Epithelial cell of prostate (primary cell): ENCODE measurements around a stretch of chr10.

DNA sequence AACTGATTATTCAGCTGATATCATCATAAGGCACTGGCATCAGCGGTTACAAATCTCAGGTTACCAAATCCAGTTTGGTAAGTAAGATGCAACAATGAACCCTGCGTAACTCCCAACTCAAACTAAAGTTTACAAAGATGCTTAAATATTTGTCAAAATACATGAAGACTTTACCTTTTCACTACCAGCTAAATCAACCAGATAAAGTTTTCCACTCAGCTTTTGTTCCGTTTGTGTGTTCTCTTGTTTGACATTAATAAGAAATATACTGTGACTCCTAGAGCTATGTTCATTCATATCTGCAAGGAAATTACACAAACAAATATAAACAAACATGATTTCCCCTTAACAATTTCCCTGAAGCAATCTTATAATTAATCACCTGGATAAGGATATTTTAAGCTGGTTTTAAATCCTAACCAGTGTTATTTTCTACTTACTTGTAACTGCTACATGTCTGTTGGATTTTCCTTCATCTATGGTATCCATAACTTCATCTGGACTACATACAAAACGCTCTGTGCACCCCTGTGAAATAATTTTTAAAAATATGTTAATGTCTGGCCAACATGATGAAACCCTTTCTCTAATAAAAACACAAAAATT, 19.0 kb downstream of the KIF5B start:
- RRBS, result no CpG with 5 or more reads among the region's 4 CpGs

GRCh38 chr10:32056670-32057034, 427 bp upstream of the KIF5B start:
- RRBS, result no CpG with 5 or more reads among the region's 6 CpGs

GRCh38 chr10:32144975-32145487, 88.8 kb upstream of the KIF5B start:
- RRBS, result no CpG with 5 or more reads among the region's 8 CpGs

DNA sequence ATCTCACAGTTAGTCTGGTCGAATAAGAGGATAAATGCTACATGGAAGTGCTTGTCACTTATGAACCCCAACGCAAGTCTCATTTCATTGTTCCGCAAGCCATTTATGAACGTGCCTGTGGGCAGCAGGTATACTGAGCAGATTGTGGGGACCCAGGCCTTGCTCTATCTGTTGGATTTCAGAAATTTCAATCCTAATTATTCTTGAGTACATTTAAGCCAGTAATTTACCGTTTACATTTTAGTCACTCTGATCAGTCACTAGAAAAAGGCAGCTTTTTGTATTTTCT, 80.7 kb downstream of the EPC1 start:
- RRBS, result no CpG with 5 or more reads among the region's 5 CpGs

- RRBS, result no CpG with 5 or more reads among the region's 2 CpGs
Measured at GRCh38 chr10:32317599-32318108, 29.3 kb downstream of the EPC1 start.

- RRBS, result no CpG with 5 or more reads among the region's 7 CpGs
Measured at GRCh38 chr10:32348579-32348849, 1.6 kb upstream of the EPC1 start.

GRCh38 chr10:32367732-32368919, 21.2 kb upstream of the EPC1 start:
- RRBS, result no CpG with 5 or more reads among the region's 12 CpGs

- RRBS, result no CpG with 5 or more reads among the region's 1 CpG
Measured at GRCh38 chr10:32459308-32459558, 13.3 kb downstream of the CCDC7 start.

DNA sequence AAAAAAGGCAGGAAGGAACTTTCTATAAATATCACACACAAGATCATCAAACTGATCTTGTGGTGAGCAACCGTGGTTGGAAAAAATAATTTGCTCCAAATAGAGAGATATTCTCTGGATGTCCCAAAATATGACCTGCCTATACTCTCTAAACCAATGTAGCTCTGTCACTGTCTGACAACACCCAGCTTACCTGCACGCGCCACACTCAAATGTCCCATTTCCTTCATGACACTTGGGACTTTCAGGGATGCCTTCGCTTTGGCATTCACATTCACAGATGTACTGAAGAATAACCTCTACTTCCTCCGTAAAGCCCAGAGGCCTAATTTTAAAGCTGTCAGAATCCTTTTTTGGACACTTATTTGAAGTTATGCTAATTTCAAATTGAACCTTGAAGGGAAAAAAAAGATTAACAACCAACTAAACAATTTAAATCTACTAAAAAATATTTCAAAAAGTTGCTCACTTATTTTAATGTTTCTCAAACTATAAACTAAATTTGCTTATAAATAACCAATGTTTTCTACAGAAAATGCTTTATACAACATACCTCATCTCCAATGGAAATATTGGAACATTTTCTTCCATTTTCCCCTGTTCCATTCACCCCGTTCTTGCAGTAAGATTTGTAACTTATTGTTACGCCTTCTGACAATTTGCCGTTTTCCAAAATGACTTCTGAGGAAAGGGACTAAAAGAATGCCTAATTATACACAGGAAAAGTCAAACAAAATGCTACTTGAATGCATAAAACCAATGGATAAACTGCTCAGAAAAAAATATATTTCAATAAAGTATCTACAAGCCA, 38.1 kb downstream of the ITGB1 start:
- RRBS, result no CpG with 5 or more reads among the region's 8 CpGs

DNA sequence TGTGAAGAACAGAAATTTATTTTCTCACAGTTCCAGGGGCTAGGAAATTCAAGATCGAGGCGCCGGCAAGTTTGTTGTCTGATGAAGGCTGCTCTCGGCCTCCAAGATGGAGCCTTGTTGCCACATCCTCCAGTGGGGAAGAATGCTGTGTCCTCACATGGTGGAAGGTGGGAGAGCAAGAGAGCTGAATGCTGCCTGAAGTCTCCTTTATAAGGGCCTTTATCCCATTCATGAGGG, 39.9 kb upstream of the ITGB1 start:
- RRBS, result no CpG with 5 or more reads among the region's 4 CpGs

- RRBS, result no CpG with 5 or more reads among the region's 3 CpGs
Measured at GRCh38 chr10:33001993-33002605, 44.1 kb upstream of the ITGB1 start.

- RRBS, result no CpG with 5 or more reads among the region's 12 CpGs
Measured at GRCh38 chr10:33125812-33126576, 168.0 kb upstream of the ITGB1 start.

- RRBS, result no CpG with 5 or more reads among the region's 22 CpGs
Measured at GRCh38 chr10:33196664-33197726, 137.5 kb downstream of the NRP1 start.

- RRBS, result no CpG with 5 or more reads among the region's 5 CpGs
Measured at GRCh38 chr10:33249639-33249957, 84.9 kb downstream of the NRP1 start.

DNA sequence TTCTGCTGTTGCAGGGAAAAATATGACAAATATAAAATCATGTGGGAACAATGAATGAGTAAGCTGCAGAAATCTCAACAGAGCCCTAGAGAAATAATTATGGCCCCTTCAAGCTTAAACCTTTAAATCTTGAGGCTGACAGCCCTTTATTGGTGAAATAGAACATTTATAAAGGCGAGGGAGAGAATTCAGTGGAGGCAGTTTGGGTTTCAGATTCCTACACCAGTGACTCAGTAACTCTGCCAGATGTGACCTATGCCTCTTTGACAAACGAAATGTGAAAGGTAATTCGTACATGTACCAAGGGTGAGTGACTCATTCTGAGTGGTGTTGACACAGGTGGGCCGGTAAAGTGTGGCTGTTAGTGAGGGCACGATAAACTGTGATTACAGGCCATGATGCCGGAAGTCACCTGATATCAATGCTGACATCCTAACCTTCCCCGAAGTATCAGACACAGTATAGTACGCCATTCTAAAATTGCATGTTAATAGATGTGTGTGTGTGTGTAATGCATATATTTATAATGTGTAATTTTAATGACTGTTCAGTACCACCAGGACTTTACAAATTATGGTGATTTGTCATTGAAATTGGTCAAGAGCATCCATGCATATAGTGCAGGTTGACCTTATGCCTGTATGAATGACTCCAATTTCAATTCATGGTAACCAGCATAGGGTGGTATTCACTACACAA, 70.2 kb downstream of the NRP1 start:
- RRBS, result 0% methylated on average over 2 of the region's 8 CpGs

- RRBS, result no CpG with 5 or more reads among the region's 8 CpGs
Measured at GRCh38 chr10:33276957-33277661, 57.4 kb downstream of the NRP1 start.

GRCh38 chr10:33334712-33335700, 539 bp upstream of the NRP1 start:
- RRBS, result under 1% methylated on average over 19 of the region's 84 CpGs

- RRBS, result no CpG with 5 or more reads among the region's 5 CpGs
Measured at GRCh38 chr10:33377612-33378156, 43.2 kb upstream of the NRP1 start.

DNA sequence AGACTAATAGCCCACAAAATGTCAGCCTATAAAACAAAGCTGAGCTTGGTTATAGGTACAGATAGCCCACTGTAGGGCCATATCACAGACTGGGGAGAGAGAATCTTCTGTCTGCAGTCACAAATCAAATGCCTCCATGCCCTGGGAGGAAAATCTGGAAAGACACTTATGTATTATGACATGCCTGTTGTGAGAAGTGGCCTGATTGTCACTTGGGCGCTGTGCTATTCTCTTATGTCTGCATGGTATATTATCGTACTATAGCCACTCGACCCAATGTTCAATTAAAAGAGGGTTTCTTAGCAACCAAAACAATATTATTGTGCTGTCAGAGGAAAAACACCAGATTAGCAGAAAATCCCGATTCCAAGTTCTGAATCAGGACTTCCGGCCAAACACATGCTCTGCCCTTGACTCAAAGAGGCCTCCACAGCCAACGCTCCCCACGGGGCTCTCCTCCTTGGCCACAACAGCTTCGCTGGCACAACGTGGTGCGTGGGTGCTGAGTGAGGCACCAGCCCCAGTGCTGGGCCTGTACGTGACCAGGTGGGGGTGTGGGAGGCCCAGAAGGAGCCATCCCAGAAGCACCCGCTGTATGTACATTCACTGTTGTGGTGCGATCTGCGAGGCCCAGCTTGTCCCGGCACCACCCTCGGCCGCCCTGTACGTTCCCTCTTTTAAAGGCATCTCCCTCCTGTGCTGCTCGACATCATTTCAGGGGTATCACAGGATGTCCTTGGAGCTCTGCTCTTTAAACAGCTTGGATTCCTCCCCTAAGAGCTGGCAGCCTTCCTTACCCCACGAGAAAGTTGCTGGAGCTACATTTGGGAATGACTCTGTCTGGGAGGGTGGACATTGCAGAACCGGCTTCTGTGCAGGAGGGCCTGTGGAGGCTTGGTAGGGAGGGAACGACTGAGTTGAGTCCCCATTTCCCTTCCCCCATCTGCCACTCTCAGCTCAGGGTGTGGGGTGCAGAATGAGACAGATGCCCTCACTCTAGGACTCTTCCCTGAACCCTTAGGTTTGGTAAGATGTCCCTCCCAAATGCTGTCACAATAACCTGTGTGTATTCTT, 736.2 kb downstream of the PARD3 start:
- RRBS, result no CpG with 5 or more reads among the region's 22 CpGs

- RRBS, result no CpG with 5 or more reads among the region's 5 CpGs
Measured at GRCh38 chr10:34228843-34229384, 586.2 kb downstream of the PARD3 start.